Ishikawa (cell line): ENCODE measurements around a stretch of chr3.

- RRBS, result no CpG with 5 or more reads among the region's 11 CpGs
Observed at GRCh38 chr3:185922555-185923214, 15.1 kb downstream of the TRA2B start.

GRCh38 chr3:185960486-185961319 is 22.9 kb upstream of the TRA2B start:
- RRBS, result no CpG with 5 or more reads among the region's 4 CpGs

DNA sequence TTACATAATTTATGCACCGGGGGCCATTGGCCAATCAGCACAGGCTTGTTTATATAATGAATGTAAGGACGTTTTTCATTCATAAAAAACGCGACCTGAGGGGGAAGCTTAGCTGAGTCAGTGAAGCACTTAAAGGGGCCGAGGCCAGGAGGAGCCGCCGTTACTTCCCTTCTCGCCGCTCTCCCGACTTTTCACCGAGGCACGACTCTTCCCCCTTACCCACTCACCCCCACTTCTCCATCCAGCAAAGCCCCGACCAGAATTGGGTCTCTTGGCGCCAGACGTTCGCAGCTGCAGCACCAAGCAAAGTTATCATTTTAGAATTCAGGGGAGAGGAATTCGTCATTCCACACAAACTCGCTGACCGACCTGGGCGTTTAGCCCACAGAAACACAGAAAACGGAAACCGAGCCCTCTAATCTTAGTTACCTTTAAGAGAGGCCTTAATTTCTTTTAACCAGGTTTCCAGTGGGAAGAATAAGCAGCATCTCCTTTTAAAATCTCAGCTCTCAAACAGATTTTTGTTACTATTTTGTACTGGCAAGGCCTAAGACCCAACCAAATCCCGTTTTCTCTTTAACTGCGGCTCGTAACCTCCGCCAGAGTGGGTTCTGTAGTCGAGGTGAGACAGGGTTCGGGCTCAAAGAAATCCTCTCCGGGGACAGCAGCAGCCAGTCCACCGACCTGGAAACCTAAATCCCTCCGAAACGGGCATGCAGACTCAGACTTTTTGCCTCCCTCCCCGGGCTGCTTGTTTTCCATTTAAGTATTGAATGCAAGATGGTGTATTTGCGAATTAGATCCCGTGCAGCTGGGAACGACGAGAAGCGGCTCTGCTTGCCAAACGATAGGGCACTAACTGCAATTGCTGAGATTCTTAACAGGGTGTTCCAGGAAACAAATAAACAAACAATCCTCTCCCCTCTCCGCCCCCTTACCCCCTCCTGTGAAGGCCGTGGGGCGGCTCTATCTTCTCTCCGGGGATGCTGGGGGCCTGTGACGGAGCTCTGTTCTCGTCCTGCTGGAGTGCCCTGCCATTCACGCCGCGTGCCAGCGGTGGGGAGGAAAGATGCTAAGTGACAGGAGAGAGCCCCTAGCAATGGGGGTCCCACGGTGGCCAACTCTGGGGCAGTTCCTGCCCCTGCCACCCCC is 818 bp upstream of the ETV5 start:
- RRBS, result 3% methylated on average over 4 of the region's 50 CpGs

- RRBS, result 2% methylated on average over 10 of the region's 17 CpGs
Observed at GRCh38 chr3:186255865-186256352, 106.1 kb downstream of the DGKG start.

DNA sequence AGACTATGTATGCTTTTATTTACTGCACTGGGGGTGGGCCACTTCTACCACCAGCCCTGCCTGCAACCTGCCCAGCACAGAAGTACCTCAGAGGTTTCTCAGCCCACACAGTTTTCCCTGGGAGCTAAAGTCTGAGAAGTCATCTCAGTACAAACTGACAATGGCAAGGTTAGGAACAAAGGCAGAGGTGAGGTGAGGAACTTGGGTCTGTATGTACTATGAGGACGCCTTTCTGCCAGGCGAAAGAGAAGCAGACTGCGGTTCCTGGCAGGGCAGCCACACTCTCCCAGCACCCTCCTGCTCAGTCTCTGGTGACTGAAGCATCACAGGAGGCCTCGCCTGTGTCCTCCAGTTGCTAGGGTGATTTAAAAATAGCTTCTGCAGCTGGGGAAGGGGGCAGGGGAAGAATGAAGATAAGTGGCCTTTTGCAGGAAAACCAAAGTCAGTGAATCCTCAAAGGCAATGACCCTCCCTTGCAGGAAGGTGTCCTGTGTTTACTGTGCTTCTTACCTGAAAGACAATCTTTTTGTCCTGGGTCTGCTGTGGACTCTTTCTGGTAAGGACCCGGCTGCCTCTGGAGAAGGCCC is 65.5 kb upstream of the DGKG start:
- RRBS, result 92% methylated on average over 1 of the region's 5 CpGs

- RRBS, result no CpG with 5 or more reads among the region's 2 CpGs
Observed at GRCh38 chr3:186584799-186585324, 14.3 kb downstream of the DNAJB11 start.

DNA sequence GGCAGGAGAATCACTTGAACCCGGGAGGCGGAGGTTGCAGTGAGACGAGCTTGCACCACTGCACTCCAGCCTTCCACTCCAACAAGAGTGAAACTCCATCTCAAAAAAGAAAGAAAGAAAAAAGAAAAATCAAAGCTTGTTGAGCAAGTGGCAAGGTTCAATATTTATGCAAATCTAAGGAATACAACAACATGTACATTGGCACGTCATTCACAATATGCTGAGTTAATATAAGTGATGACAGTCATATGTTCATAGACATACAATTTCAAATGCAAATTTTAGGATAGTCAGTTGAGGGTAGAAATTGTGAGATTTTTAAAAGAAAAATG is 12.5 kb upstream of the AHSG start:
- RRBS, result no CpG with 5 or more reads among the region's 4 CpGs

DNA sequence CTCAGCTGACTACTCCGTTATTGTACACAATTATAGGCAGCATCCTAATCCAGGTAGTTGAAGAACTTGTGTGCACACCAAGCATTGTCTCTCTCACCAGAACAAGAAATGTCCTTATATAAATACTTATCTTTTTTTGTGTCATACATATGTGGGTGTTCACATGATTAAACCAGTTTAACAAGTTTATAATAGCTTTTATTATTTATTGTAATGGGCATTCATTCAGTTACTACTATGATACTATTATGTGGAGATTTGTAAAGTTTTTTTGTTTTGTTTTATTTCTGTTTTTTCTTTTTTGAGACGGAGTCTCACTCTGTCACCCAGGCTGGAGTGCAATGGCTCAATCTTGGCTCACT is 2.5 kb upstream of the RFC4 start:
- RRBS, result no CpG with 5 or more reads among the region's 2 CpGs

DNA sequence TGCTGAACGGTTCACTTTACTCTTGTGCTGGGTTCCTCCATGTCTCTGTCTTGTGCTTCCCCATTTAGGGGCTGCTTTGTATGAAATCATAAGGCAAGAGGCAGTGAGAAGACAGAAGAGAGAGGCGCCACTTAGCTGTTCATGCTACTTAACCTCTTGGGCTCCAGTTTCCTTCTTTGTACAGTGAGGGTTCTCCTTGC is 3.5 kb downstream of the ST6GAL1 start:
- RRBS, result no CpG with 5 or more reads among the region's 2 CpGs

DNA sequence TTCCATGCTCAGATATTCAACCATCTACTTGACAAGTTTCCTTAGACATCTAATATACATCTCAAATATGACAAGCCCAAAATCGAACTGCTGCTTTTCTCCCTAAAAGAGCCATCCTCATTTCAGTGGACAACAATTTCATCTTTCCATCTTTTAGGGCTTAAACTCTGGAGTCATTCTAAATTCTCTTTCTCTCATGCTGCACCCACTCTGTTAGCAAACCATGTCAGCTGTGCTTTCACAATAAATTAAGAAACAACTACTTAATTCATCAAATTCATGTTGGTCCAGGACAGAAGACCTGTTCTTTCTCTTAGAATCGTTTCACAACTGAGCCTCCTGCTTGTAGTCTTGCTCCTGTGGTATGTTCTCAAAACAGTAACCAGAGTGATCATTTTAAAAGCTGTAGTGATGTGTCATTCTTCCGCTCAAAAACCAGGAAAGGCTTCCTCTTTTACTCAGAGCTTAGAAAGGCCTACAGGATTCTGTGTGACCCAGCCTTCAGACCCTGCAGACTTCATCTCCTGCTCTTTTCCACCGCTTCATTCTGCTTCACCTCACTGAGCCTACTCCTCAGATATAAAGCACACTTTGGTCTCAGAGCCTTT is 22.5 kb downstream of the ST6GAL1 start:
- RRBS, result no CpG with 5 or more reads among the region's 4 CpGs

- RRBS, result no CpG with 5 or more reads among the region's 16 CpGs
Observed at GRCh38 chr3:186976883-186977911, 46.9 kb downstream of the ST6GAL1 start.

- RRBS, result no CpG with 5 or more reads among the region's 7 CpGs
Observed at GRCh38 chr3:187016444-187017319, 86.4 kb downstream of the ST6GAL1 start.

GRCh38 chr3:187025931-187026502 is 95.7 kb downstream of the ST6GAL1 start:
- RRBS, result no CpG with 5 or more reads among the region's 8 CpGs

- RRBS, result 37% methylated on average over 4 of the region's 9 CpGs
Observed at GRCh38 chr3:187027357-187028080, 97.2 kb downstream of the ST6GAL1 start.

GRCh38 chr3:187039757-187040595 is 99.3 kb downstream of the RPL39L start:
- RRBS, result no CpG with 5 or more reads among the region's 6 CpGs

DNA sequence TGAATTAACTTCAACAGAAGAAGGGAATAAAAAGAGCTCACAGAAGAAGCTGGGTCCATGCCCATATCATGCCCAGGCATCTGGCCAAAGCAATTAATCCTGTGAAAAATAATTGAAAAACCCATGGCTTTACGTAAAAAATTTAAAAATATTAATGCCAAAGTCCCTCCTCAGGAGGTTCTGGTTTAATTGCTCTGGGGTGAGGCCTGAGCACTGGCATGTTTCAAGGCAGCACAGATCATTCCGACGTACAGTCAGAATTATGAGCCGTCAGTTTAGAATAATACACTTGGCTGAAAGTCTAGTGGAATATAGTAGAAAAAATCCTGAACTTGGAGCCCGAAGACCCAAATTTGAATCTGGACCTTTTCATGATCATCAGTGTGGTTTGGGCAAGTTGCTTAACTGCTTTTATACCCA is 2.1 kb downstream of the MASP1 start:
- RRBS, result no CpG with 5 or more reads among the region's 5 CpGs

DNA sequence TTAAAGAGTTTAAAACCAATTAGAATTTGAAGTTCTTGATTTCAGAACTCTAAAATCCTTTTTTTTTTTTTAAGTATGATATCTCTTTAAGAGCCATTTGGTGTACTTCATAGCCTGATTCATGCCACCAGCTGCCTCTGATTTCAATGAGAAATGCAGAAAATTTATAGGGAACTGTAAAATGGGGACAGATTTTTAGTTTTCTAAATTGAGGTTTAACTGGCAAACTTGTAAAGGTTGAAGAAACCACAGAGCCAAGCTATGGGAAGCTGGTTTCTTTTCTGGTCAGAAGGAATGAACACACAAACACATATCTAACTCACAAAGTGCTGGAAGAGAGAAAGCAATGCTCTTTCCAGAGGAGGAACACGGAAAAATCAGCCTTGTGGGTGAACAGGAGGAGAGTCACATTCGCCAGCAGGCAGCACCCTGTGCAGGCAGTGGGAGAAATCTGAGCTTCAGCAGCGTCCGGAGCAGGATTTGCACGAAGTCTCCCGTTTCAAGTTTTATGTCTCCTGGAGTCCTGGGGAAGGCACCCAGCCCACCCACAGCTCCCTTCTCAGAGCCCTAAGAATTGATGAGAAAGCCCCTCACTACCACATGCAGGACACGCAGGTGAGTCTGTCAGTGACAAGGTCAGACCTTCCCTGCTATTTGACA is 485 bp downstream of the MASP1 start:
- RRBS, result no CpG with 5 or more reads among the region's 7 CpGs

GRCh38 chr3:187741817-187742041 is 3.5 kb downstream of the BCL6 start:
- RRBS, result under 1% methylated on average over 1 of the region's 4 CpGs

DNA sequence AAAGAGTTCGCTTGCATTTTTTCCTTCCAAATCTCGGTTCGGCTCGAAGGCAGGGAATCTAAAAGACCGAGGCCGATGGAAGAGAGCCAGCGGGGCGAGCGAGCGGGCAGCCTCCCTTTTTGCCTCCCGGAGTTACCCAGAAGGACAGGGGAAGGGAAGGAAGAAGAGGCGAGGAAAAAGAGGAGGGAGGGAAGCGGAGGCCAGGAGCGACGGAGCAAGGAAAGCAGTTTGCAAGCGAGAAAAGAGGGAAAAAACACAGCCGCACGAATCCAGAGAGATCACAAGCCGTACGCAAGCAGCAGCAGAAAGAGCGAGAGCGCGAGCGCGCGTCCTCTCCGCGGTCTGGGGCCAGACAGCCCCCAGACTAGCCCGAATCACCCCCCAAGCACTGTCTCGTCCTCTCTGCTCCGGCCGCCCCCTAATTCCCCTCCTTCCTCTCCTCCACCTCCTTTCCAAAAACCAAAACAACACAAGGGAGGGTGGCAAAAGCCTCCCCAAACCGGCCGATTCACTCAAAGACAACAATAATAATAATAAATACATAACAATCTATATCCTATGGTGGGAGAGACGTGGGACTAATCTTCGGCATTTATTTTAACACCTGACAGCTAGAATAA is 560 bp downstream of the BCL6 start:
- RRBS, result 6% methylated on average over 1 of the region's 36 CpGs

GRCh38 chr3:187862336-187862735 is 117.1 kb upstream of the BCL6 start:
- RRBS, result 95% methylated on average over 3 of the region's 16 CpGs